ENCODE measurements around the gene LIPG.

- PRO-cap = no peak
These were observed 23.0 kb downstream of the SMAD7 start for GRCh38 chr18:48927677-48928225.

- PRO-cap = no peak
These were observed 40.0 kb upstream of the SMAD7 start for GRCh38 chr18:48990523-48991494.

GRCh38 chr18:48996870-48997487 is 46.2 kb upstream of the SMAD7 start:
- PRO-cap = no peak

DNA sequence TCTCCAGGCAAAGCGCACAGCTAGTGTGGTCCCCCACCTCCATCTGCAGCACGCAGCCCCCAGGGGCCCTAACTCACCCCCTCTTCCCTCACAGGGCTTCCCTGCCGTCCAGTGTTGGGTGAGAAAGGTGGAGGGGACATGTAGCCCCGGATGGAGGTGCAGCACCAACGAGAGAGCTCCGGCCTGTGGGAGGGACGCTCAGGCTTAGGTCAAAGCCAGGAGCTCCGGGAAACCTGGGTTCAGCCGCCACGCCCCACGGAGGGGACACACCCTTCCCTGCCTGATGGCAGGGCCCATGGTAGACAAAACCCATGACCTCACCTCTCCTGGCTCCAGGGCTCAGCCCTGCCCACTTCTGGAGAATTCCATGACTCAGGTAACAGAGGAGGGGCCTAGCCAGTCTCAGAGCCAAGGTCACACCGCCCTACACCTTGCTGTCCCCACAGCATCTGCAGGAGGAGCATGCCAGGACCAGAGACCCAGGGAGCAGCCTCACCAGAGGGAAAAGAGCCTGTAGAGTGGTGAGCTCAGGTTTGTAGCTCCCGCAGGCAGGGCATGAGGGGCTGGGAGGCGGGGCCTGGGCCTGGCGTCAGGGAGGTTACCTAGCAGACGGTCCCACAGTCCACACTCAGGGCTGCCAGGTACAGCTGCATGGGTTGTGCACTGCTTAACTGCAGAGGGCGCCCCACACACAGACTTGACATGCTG is 70.7 kb upstream of the SMAD7 start:
- PRO-cap = bidirectional peak, plus-strand start at position 399 of the sequence, minus-strand start at position 185 of the sequence

DNA sequence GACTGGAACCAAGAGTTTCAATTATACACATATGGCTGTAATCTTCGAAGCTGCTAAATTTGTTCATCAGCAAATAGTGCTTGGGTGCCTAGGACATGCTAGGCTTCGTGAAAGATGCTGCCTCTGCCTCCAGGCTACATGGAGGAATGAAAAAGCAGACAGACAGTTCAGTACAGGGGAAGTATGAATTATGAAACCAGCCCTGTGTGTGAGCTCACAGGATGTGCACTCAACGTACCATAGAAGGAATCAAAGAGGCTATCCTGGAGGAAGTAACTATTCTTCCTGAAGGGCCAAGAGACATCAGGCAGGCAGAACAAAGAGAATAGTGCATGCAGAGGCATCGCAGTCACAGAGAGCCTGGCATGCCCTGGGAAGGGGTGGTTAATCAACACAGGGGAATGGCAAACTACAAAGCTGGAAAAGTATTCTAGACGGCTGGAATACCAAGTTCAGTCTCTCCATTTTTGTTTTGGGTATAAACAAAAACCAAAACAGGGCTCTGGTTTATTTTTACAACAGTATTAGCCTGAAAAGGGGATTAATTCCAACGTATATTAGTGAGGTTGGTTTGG is 61.4 kb downstream of the DYM start:
- PRO-cap = no peak

- PRO-cap = no peak
These were observed 1.0 kb downstream of the DYM start for GRCh38 chr18:49459286-49459968.

DNA sequence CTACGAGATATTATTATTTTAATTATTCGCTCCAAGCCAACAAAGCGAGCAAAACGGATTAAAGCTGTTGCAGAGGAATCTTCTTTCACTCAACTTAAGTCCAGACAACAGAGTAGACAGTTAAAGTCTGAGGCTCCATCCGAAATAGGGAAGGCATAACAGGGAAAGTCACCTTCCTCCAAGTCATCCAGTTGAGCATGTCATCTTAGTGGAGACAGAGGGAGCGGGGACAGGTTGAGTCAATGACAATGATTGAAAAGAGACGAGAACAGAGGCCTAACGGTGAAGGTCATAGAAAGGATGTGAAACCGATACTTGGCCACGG is 492 bp downstream of the C18orf32 start:
- PRO-cap = no peak

DNA sequence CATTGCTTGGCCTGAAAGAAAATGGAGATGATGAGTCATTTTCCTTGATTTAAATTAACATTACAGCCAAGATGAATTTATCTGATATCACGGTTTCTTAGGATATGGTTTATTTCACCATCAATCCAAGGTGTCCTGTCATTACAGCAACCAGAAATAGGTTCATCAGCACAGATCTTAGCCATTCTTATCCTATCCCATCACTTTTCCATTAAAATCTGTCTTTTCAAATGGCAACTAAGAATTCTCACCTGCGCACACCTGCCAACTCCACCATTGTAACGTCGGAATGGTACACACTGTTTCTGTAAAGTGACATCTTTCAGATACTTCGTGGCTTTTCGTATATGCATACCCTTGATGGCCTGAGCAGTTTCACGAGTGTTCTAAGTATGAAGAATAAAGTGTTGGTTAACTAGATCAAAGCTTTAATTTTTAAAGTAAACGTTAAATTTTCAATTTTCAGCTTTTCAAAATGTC is 1.7 kb downstream of the RPL17 start:
- PRO-cap = no peak

- PRO-cap = bidirectional peak, plus-strand start at chr18:49562060, minus-strand start at chr18:49561892
These were observed at the start of gene LIPG for GRCh38 chr18:49561254-49562384. Gene LIPG, plus strand, starts transcription at chr18:49562057.

DNA sequence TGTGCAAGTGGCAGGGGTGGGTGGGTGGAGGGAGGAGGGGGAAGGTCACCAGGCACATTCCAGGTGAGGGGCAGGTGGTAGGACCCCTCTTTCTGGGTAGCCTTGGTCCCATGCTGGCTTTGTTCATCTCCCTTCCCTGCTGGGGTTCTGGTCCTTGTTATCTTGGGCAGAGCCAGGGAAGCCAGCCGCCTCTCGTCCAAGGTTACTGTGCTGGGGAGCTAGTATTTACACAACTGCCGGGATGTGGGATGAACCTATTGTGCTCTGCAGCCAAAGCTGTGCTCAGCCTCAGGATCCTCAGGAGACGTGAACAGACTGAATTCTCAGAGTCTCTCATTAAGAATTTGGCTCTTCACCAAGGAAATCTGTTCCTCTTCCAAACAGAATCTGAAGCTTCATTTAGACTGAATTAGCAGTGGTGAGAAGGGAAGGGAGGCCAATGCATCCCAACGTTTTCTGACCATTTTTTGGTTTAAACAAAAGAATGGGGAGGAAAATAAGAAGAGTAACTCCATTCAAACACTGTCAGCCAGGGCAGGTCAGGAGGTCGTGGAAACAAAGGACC is 107.0 kb downstream of the LIPG start:
- PRO-cap = no peak

GRCh38 chr18:49812133-49812732 is 1.1 kb downstream of the ACAA2 start:
- PRO-cap = no peak

- PRO-cap = no peak
These were observed 64.3 kb upstream of the ACAA2 start for GRCh38 chr18:49877655-49877998.

GRCh38 chr18:50096728-50097211 is 98.2 kb downstream of the MYO5B start:
- PRO-cap = no peak

- PRO-cap = no peak
These were observed 66.2 kb downstream of the MYO5B start for GRCh38 chr18:50128434-50129400.

GRCh38 chr18:50278982-50279582 is 2.2 kb downstream of the MBD1 start:
- PRO-cap = no peak

GRCh38 chr18:50280567-50281044 is 717 bp downstream of the MBD1 start:
- PRO-cap = no peak

DNA sequence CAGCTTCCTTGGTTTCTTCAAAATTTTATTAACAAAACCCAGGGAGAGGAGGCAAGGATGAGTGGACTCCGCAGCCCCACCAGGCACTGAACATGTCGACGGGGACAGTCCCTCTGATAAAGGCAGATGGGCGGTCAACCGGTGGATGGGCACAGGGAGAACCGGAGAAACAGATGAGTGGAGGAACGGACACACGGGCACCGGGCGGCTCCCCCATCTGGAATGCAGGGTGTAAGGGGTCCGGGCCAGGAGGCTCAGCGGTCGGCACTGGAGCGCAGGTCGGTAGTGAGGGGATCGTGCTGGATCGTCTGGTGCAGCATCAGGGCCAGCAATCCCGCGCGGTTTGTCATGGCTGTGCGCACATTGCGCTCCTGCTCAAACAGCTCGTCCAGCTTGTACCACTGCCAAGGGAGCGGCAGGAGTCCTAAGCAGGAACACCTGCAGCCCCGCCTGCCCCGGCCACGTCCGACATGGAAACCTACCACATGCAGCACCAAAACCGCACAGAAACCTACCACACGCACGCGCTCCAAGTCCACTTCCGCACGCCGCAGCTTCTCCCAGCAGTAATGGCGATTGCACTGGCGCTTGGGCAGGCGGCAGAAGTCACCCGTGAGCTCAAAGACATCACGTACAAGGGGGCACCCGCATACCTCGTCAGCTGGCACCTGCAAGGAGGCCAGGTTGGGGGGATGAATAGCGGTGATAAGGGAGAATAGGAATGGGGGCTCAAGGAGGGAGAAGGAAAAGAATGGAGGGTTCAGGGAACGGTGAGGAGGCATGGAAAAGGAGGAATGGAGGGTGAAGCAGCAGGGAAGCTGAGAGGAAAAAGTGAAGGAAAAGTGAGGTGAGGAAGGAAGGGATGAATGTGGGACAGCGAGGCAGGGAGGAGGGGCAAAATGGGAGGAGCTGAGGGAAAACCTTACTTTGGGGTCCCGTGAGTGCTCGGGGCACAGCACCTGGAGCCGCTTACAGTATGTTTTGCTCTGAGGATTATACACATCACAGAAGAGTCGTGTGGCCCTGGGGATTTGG is 1.3 kb upstream of the MBD1 start:
- PRO-cap = no peak

DNA sequence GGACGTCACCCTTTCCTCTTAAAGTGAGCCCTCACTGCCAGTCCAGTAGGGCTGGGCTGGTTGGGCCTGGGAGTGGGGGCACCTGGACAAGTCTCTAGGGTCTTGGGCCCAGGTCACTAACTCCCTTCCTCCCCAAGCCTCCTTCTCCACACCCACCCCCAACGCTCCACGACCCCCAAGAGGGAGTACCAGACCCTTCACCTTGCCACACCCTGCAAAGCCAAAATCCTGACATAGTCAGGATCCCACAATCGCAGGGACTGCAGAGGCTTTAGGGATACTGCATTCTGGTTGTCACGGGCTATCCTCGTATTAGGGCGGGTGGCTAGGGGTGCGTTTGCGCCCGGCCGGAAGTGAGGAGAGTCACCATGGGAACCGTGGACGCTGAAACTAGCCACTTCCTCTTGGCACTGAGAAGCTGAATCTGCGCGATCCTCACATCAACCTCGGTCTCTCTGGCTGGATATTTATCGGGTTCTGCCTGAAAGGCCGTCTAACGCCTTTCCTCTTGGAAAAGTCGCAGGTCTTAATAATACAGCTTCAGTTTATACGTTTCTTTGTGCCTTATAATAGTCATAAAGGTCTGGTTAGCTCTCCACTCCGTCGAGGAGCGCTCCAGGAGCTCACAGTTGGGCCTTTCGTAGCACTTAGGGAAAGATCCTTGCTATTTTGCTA is 10.4 kb upstream of the CXXC1 start:
- PRO-cap = no peak

GRCh38 chr18:50560362-50561598 is 893 bp downstream of the MAPK4 start:
- PRO-cap = no peak

- PRO-cap = no peak
These were observed 90.0 kb downstream of the MAPK4 start for GRCh38 chr18:50649650-50650429.

All from left lung (tissue), 1 donor.